Skeletal muscle cell (primary cell): ENCODE measurements around a stretch of chr22.

- RRBS = no CpG with 5 or more reads among the region's 11 CpGs
Observed at GRCh38 chr22:33880951-33881533, 39.2 kb downstream of the LARGE1 start.

DNA sequence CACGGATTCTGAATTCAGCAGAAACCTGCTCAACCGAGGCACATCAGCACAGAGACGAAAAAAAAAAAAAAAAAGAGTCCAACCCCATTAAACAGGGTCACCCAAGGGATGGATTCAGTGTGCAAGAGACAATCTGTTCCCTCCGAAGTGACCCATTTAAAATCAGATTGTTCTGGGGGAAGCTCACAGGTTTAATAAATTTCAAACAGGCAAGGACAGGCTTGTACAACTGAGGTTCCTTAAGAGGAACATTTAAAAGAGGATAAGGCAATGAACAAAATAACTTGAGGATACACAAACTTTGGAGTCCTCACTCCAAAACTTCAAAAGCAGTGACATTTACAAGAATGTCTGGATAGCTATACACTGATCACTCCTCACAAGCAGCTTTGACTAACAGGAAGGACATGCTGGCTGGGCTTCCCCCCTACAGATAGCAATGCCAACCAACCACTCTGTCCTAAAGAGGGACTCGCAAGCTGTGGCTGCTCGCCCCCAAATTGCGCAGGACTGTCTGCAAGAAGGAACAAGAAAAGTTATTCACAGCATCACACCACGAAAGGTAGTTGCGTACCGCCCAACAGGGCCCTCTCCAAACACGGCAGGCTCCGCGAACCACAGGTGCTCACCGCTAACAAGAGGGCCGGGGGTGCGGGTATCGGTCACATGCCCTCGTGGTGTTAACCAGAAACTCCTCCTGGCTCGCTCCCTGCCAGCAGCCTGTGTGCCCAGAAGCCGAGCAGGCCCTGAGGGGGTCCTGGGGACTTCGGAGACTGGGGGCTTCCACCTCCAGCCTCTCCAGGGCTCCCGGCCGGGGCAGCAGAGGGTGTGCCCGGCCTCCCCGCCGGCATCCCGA, 1.0 kb downstream of the LARGE1 start:
- RRBS = 4% methylated on average over 2 of the region's 27 CpGs

DNA sequence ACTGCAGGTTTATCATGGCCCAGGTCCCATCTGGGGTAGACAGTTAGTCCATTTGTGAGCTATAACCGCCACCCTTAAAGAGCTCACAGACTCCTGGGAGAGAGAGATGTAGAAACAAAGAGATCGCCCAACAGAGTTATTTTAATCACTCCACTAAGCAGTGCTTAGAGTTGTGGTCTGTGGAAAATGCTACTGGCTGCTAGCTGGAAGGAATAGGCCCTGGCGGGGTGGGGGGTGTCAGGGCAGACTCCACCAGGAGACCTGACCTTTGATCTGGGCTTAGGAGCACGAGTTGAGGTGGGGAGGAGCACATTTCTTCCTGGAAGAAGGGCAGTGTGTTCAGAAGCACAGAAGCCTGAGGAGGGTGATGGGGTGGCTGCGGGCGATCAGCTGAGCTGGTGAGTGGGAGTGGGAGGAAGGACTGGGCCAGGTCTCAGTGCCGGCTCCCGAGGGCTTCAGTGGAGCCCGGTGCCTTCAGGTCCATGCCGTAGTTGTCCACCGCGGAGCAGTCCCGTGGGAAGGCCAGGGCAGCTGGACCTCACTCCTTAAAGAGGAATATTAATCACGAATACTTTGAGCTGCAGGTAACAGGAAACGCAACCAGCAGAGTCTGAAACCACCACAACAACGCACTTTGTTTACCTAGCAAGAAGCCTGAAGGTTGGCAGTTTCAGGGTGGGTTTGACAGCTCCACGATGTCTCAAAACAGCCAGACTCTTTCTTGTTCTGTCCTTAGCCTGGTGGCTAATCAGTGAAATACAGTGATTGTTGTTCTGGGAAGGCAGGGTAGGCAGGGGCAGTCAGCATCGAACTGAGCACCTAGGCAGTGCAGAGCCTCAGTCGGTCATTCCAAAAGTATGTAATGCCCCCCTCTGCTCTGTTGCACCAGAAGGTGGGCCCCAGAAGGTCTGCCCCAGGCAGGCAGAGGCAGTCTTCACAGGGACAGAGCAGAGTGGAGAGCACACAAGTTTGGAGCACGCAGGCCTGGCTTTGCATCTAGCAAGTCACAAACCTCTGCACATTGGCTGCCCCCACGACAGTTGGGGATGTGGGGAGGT, 11.4 kb downstream of the TOM1 start:
- RRBS = no CpG with 5 or more reads among the region's 21 CpGs

DNA sequence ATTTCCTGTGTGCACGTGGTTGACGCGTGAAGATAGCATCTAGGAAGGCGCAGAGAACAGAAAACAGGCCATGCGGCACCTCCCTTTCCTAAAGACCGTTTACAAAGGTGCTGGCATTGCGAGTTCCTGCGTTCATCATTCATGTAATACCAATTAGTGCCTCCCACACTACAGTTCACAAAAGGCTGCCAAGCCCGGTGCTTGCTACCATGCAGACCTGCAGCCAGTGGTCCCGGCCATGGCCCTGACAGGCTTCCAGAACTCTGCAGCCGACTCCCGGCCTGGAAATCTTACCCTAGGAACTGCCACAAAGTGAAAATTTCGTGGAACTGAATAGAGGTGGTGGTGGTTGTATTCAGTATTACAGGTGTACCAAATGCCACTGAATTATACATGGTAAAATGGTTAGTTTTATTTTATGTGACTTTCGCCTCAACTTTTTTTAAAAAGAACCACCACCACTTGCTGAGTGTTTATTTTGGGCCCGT, 16.7 kb downstream of the TOM1 start:
- RRBS = 86% methylated on average over 3 of the region's 15 CpGs

DNA sequence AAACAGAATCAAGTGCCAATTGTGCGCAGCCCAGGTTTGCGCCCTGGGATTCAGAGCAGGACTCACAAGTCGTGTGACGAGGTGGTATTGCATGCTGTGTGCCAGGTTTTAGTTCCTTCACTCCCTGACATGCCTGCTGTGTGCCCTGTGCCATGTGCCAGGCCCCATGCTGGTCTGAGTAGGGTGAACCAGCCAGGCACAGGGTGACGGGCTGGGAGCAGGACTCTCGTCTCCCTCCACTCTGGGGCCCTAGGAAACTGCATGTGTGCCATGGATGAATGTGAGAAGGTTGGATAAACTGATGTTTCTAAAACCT, 38.8 kb upstream of the HMOX1 start:
- RRBS = no CpG with 5 or more reads among the region's 6 CpGs

- RRBS = no CpG with 5 or more reads among the region's 10 CpGs
Observed at GRCh38 chr22:35467515-35468134, 67.7 kb downstream of the MCM5 start.

- RRBS = no CpG with 5 or more reads among the region's 23 CpGs
Observed at GRCh38 chr22:35480531-35481723, 59.7 kb upstream of the RASD2 start.

GRCh38 chr22:35769807-35770013, 52.0 kb downstream of the APOL5 start:
- RRBS = no CpG with 5 or more reads among the region's 1 CpG

GRCh38 chr22:35836234-35836785, 118.6 kb downstream of the APOL5 start:
- RRBS = no CpG with 5 or more reads among the region's 2 CpGs

- RRBS = no CpG with 5 or more reads among the region's 9 CpGs
Observed at GRCh38 chr22:35973748-35974311, 54.8 kb downstream of the RBFOX2 start.

GRCh38 chr22:36035959-36036816, 7.6 kb upstream of the RBFOX2 start:
- RRBS = no CpG with 5 or more reads among the region's 10 CpGs

GRCh38 chr22:36155687-36156157, 4.8 kb downstream of the APOL3 start:
- RRBS = no CpG with 5 or more reads among the region's 8 CpGs

GRCh38 chr22:36166439-36167079, 6.0 kb upstream of the APOL3 start:
- RRBS = no CpG with 5 or more reads among the region's 11 CpGs

- RRBS = no CpG with 5 or more reads among the region's 10 CpGs
Observed at GRCh38 chr22:36297516-36297747, 44.5 kb downstream of the APOL1 start.

- RRBS = no CpG with 5 or more reads among the region's 8 CpGs
Observed at GRCh38 chr22:36311137-36311577, 58.2 kb downstream of the APOL1 start.

GRCh38 chr22:36321888-36322710, 65.7 kb downstream of the MYH9 start:
- RRBS = 95% methylated on average over 3 of the region's 41 CpGs

- RRBS = no CpG with 5 or more reads among the region's 18 CpGs
Observed at GRCh38 chr22:36326525-36327483, 61.0 kb downstream of the MYH9 start.

GRCh38 chr22:36332011-36332639, 55.6 kb downstream of the MYH9 start:
- RRBS = no CpG with 5 or more reads among the region's 15 CpGs

GRCh38 chr22:36338719-36339105, 49.1 kb downstream of the MYH9 start:
- RRBS = no CpG with 5 or more reads among the region's 7 CpGs